ENCODE results near the genes ADGRE1, INSR, TEX45 and PNPLA6.

DNA sequence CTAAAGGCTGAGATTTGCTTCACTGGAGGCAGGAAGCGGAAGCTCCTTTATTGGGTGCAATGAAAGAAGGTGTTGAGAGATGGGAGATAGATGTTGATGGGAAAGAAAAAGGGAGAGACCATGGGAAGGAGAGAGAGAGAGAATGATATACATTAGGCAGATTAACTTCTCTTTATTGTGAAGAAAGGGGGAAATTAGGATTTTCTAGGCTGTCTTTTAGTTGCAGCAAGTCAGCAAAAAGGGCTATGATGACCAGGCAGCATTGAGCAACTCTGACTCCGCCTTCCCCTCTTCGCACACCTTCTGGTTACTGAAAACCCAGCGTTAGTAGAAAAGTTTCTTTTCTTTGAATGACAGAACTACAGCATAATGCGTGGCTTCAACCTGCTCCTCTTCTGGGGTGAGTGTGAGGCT lies at the start of gene ADGRE1:
Gene ADGRE1, plus strand, starts transcription at position 340 of the 414 bp plus-strand sequence.
- CAGE, long polyA plus RNA, result no peak
- RRBS, result no CpG with 5 or more reads among the region's 5 CpGs

DNA sequence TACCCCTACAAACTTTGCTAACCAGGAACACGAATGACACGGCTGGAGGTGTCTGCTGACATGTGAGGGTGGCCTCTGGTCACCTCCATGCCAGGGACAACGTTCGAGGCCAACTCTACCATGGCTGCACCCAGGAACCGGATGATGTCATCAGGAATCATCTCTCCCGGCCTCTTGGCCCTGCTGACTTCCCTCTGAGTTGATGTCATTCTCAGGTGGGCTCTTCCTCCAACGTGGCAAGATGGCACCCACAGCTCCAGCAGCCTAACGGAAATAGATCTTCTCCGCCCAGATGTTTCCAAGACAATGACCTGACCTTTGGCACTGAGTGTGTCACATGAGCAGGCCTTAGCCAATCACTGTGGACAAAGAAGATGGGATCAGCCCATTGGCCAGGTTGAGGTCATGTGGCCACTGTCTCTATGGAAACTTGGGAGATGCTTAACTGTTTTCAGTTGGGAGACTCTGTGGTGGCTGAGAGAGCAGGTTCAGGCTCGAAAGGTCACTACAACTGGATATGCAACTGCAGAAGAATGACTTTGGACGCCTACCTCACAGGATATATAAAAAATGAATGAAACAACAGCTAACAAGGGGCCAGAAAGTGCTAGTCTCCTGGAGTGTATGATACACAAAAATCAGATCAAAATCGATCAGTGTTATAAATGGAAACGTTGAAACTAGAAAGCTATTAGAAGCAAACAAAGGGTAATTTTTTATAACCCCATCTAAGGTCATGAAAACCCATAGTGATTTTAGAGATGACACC lies 14.9 kb downstream of the MBD3L2B start:
- CAGE, long polyA plus RNA, result no peak
- RRBS, result no CpG with 5 or more reads among the region's 13 CpGs

DNA sequence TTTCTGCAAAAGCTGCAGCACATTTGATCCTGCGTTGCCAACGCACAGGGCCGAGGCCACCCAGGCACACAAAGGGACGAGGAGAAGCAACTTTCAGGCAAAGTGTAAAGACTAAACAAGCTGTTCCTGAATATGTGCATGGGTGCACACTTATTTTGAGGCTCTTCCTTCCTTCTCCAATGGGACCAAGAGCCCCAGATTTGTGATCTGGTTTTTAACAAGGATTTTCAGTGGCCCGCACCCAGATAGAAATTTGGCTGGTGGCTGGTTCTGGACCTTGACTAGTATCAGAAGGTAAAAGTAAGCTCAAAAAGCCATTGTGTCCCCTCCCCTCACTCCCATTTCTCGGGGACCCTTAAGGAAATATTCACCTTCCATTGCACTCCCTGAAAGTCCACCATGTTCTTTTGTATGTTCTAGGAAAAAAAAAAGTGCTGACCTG lies 43.0 kb downstream of the ZNF557 start:
- CAGE, long polyA plus RNA, result no peak
- RRBS, result no CpG with 5 or more reads among the region's 6 CpGs

GRCh38 chr19:7125173-7125688 lies 55.7 kb downstream of the ZNF557 start:
- CAGE, long polyA plus RNA, result no peak
- RRBS, result no CpG with 5 or more reads among the region's 19 CpGs

GRCh38 chr19:7199220-7200408 lies 94.6 kb downstream of the INSR start:
- CAGE, long polyA plus RNA, result no peak
- RRBS, result no CpG with 5 or more reads among the region's 19 CpGs

GRCh38 chr19:7293712-7294706 lies at the start of gene INSR:
INSR (minus strand) TSS chr19:7294414.
- CAGE, long polyA plus RNA, result no peak
- RRBS, result 3% methylated on average over 37 of the region's 128 CpGs

- CAGE, long polyA plus RNA, result start-site peak on the plus strand at chr19:7395140-7395185, 597 and 241 reads in 2 replicates
- RRBS, result 2% methylated on average over 11 of the region's 62 CpGs
Observed at GRCh38 chr19:7394571-7395282, 46.0 kb downstream of the ARHGEF18 start.

- CAGE, long polyA plus RNA, result no peak
- RRBS, result no CpG with 5 or more reads among the region's 6 CpGs
Observed at GRCh38 chr19:7497352-7497719, at the start of gene TEX45. TEX45 (plus strand) TSS chr19:7497548.

DNA sequence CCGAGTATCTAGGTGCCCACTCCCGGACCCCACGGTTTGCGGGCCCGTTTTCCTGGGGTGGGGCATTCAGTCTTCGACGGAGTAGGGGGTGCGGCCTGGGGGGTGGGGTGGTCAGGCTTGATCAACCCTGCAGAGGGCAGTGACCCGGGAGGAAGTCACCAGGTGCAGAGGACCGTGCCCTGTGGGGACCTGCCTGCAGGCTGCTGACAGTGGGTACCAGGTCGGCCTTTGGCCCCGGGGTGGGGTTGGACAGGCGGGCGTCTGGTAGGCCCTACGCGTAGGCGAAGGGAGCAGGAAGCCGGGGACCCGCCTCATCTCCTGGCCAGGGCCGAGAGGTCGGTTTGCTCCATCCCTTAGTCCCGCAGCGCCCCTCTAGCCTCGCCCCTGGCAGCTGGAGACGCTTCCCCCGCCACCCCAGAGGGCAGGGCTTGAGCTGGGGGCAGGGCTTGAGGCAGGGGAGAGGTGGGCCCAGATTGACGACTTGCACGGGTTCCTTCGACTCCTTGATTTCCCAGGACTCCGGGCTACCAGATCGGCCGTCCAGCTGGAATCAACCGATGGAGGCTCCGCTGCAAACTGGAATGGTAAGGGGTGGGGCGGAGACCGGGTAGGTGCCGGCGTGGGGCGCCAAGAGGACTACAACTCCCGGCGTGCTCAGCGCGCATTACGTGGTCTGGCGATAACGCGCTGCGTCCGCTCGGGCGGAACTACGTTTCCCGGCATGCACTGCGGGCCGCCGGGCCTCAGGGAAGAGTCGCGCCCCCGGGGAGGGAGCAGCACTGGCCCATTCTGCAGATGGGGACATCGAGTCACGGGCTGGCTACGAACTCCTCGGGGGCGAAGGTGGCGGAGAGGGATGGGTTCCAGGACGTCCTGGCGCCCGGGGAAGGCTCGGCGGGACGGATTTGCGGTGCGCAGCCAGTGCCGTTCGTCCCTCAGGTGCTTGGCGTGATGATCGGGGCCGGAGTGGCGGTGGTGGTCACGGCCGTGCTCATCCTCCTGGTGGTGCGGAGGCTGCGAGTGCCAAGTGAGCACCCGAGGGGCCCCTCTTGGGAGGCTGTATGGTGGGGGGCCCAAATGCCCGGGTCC lies at the start of gene PNPLA6:
Gene PNPLA6, plus strand, starts transcription at position 724 of the 1,089 bp plus-strand sequence.
- CAGE, long polyA plus RNA, result start-site peak on the plus strand centred at position 756 of the sequence, 74 bp wide, 112 and 58 reads in 2 replicates
- RRBS, result 2% methylated on average over 46 of the region's 85 CpGs

GRCh38 chr19:7597582-7598103 lies 2.0 kb downstream of the CAMSAP3 start:
- CAGE, long polyA plus RNA, result no peak
- RRBS, result no CpG with 5 or more reads among the region's 17 CpGs

- CAGE, long polyA plus RNA, result no peak
- RRBS, result no CpG with 5 or more reads among the region's 41 CpGs
Observed at GRCh38 chr19:7612800-7613682, 16.3 kb downstream of the XAB2 start.

DNA sequence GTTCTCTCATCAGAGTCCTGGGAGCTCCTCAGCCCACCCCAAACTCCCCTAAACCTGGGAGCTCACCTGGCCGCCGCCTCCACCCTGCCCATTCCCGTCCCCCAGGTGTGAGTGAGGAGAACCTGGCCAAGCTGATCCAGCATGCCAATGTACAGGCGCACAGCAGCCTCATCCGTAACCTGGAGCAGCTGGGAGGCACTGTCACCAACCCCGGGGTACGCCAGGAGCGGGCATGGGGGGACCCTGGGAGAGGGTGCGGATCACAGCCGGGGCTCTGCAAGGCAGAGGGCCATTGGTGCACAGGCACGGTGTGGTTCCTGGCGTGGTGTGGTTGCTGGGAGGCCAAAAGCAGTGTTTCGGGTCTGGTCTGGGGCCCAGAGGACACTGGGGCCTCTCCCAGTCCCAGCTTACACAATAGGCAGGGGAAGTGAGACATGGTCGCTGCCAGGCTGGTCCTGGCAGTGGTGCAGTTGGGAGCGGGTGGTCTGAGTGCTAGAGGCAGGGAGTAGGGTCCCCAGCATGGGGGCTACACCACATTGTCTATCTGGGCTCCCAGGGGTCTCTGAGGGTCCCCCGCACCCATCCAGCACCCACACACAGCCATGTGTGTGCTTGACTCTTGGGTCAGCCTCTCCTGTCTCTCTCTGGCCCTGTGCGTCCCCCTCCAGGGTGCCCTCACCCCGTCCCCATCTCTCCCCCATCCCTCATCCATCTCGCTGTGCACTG lies 8.3 kb downstream of the STXBP2 start:
- CAGE, long polyA plus RNA, result no peak
- RRBS, result 92% methylated on average over 5 of the region's 19 CpGs

GRCh38 chr19:7669243-7669586 lies 366 bp downstream of the RETN start:
- CAGE, long polyA plus RNA, result no peak
- RRBS, result no CpG with 5 or more reads among the region's 5 CpGs

DNA sequence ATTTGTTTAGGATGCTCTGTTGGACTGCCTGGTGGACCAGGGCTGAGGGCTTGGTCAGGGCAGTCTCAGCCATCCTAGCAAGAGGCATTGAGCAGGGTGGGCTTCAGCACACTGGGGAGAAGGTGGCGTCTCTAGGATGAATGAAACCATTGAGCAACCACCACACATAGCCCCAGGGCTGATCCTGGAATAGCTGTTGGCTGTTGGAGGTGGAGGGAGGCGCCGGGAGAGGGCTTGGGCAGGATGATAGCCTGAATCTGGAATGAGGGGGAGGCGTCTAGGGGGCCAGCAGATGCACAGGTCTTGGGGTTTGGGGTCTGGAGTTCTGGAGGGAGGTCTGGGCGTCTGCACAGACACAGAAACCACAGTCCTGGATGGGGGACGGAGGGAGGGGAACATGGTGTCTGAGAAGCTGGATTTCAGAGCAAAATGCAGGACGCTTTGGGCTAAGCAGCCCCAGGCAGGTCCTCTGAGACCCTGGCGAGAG lies 5.0 kb downstream of the TRAPPC5 start:
- CAGE, long polyA plus RNA, result no peak
- RRBS, result no CpG with 5 or more reads among the region's 8 CpGs

- CAGE, long polyA plus RNA, result no peak
- RRBS, result no CpG with 5 or more reads among the region's 61 CpGs
Observed at GRCh38 chr19:7730594-7731228, 1.2 kb downstream of the CLEC4G start.

- CAGE, long polyA plus RNA, result no peak
- RRBS, result no CpG with 5 or more reads among the region's 49 CpGs
Observed at GRCh38 chr19:7862759-7863198, 11.4 kb downstream of the PRR36 start.

- CAGE, long polyA plus RNA, result no peak
- RRBS, result no CpG with 5 or more reads among the region's 14 CpGs
Observed at GRCh38 chr19:7907969-7908604, 4.4 kb downstream of the MAP2K7 start.

DNA sequence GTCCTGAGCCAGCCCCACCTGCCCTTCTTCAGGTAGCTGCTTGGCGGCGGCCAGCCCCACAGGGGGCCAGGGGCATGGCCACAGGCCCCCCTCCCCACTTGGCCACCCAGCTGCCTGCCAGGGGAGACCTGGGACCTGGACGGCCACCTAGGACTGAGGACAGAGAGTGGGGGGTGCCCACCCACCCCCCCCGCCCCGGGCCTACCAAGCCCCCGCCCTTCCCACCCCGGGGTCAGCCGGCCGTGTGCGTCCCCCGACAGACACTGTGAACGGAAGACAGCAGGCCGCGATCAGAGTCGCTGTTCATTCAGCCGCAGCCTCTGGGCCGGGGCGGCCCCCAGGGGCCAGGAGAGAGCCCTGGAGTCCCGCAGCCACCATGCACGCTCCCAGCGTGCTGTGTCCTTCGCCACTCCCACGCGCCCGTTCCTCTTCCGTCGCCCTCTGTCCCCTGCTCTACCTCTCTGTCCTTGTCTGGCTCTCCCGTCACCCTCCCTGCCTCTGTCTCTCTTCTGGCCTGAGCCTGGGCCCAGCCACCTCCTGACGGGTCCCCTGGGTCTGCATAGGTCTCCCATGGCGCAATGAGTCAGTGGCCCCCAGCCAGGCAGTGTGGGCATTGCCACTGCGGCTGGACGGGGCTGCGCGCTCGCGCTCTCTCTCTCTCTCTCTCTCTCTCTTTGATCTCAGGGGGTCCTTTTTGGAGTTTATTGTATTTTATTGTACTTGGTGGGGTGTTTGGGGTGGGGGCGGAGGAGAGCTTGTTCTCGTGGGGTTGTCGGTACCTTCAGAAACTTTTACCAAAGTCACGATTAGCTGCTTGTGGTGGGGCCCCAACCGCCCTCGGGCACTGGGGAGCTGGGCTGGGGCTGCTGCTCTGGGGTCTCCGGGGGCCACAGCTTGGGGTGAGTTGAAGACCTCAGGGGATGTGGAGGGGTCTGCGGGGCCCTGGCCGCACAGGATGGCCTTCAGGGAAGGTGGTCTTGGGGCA lies 1.9 kb upstream of the TGFBR3L start:
- CAGE, long polyA plus RNA, result no peak
- RRBS, result 87% methylated on average over 3 of the region's 45 CpGs

DNA sequence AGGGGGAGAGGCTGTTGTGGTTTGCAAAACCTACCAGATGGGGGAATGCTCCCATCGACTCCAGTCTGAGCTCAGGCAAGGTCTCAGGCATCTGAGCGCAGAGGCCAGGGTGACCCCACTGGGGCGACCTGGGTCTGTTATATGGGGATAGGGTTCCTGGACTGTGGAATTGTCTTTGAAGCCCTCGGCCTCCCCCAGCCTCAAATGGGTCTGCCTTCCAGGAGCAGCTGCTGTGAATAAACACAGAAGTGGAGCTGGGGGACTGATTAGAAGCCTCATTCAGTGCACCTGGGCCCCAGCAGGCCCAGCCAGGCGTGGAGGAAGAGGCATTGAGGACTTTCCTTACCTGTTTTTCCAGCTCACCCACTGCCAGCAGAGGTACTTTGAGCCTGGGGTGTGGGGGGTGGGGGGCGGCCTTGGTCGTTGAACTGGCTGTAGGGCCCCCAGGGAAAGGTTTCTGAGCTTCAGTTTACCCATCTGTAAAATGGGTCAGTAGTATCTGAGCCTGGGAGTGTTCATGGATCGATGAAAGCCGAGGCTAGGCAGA lies 1.4 kb downstream of the CERS4 start:
- CAGE, long polyA plus RNA, result no peak
- RRBS, result no CpG with 5 or more reads among the region's 9 CpGs

GRCh38 chr19:8316331-8316867 lies 4.8 kb downstream of the NDUFA7 start:
- CAGE, long polyA plus RNA, result no peak
- RRBS, result no CpG with 5 or more reads among the region's 12 CpGs